Gastroesophageal sphincter (tissue), 4 donors: ENCODE measurements around a stretch of chr10.

DNA sequence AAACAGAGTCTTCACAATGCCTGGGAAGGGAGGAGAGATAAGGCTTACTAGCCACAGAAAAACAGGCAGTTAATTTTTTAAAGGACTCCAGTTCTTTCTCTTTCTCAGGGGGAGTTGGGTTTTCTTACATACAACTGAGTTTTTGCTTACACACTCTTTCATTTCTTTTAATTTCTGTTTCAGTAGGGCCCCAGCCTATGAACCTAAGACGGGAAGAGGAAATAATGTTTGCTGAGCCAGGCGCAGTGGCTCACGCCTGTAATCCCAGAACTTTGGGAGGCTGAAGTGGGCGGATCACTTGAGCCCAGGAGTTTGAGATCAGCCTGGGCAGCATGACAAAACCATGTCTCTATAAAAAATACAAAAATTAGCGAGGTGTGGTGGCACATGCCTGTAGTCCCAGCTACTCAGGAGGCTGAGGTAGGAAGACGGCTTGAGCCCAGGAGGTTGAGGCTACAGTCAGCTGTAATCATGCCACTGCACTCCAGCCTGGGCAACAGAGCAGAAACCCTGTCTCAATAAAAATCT is 23.1 kb downstream of the IFIT3 start:
- PRO-cap: no peak
- RAMPAGE, long total RNA, 4 experiments: no peak in any of the 4 experiments

- PRO-cap: no peak
- RAMPAGE, long total RNA, 4 experiments: no peak in any of the 4 experiments
These were observed 4.5 kb upstream of the IFIT1B start for GRCh38 chr10:89373299-89373794.

GRCh38 chr10:89516084-89516802 is 19.2 kb downstream of the SLC16A12 start:
- PRO-cap: no peak
- RAMPAGE, long total RNA, 4 experiments: no peak in any of the 4 experiments

DNA sequence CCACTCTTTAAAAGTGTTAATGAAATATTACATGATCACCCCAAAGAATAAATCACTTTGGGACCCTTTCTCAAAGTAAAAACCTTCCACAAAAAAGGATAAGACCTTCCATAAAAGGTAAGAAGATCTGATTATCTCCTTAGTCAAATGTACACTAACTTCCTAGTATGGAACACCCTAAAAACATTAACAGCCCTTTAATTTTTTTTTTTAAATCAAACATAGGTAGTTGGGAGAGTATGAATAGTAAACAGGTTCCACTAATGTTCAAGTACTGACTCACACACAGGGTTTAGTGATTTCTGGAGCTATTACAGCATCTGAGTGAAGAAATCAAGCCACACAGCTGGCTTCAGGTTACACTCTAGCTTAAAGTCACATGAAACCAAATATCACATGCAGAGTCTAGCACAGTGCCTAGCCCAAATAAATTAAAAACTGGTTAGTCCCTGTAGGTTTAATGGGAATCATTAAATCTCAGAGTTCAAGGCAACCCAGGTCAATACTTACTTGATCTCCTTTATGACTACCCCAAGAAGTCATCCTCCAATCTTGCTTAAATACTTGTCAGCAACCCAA is 11.6 kb downstream of the PANK1 start:
- PRO-cap: no peak
- RAMPAGE, long total RNA, 4 experiments: no peak in any of the 4 experiments

GRCh38 chr10:89643983-89644874 is 813 bp downstream of the PANK1 start:
- PRO-cap: bidirectional peak, plus-strand start at chr10:89644118, minus-strand start at chr10:89643945; bidirectional peak, plus-strand start at chr10:89644756, minus-strand start at chr10:89644563
- RAMPAGE, long total RNA, 4 experiments: no peak in any of the 4 experiments

- PRO-cap: no peak
- RAMPAGE, long total RNA, 4 experiments: no peak in any of the 4 experiments
These were observed 565 bp upstream of the RPP30 start for GRCh38 chr10:90871249-90871569.

DNA sequence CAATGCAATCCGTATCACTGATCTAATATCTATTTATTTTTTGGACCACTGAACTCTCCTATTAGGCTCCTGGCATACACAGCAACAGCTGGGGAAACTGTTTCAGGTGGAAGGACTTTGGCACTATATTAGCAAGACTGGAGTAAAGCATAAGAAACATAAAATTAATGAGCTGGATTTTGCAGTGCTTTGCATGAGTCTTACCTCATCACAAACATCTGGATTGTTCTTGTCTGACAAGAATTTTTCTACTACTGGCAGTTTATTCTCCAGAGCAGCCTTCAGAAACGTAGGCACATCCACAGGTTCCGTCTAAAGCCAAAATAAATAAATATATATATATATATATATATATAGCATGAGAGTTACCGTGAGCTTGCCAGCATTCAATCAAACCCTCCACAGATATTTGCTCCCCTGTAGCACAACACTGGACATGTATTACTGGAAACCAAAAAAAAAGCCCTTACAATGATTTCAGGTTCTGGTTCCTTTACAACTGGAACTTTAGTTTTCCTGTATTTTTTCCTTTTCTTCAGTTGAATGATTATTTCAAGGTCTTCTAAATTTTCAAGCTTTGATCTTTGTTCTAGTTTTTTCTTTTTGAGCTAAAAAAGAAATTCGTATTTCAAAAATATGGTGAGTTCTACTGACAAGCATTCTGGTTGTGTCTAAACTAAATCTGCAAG is 2.1 kb downstream of the ANKRD1 start:
- PRO-cap: no peak
- RAMPAGE, long total RNA, 4 experiments: no peak in any of the 4 experiments

GRCh38 chr10:90930887-90931927 is 10.3 kb upstream of the ANKRD1 start:
- PRO-cap: no peak
- RAMPAGE, long total RNA, 4 experiments: no peak in any of the 4 experiments

DNA sequence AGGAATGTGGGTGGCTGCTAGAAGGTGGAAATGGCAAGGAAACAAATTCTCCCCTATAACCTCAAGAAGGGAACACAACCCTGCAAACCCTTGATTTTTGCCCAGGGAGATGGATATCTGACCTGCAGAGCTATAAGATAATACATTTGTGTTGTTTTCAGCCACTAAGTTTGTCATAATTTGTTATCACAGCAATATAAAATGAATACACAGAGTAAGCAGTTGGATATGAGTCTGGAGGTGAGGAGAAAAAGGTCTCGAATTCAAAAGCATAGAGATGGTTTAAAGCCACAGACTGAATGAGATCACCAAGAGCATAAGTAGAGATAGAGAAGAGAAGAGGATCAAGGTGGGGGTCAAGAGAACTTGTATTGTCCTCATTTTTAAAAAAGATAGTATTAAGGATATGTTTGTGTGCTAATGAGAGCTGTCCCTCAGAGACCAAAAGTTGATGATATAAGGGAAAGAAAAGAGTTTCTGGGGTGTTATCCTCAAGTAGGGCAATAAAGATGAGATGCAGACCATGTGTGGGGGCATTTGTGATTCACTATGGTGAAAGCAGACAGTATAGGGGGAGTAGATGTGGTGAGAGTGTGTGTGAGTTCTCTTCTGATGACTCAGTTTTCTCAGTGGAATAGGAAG is 25.9 kb upstream of the PCGF5 start:
- PRO-cap: no peak
- RAMPAGE, long total RNA, 4 experiments: no peak in any of the 4 experiments

- PRO-cap: bidirectional peak, plus-strand start at chr10:91590748, minus-strand start at chr10:91590496
- RAMPAGE, long total RNA, 4 experiments: no peak in any of the 4 experiments
These were observed 42.5 kb downstream of the PPP1R3C start for GRCh38 chr10:91590276-91590820.

DNA sequence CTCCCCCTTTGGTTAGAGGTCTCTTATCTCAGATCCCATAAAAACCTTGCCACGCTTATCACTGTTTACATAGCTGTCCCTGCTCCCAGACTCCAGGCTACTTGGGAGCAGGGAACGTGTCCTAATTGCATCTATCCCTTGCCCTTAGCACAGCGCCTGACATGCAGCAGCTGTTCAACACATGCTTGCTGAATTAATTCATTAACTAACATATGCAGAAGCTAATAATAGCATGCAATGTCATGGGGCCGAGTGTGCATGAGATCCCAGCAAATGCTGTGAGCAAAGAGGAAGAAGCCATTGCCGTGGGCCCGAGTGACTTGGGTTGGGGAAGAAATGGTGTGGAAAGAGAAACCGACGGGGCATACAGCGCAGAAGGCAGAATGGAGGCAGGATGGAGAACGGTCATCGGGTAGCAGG is 41.4 kb downstream of the PPP1R3C start:
- PRO-cap: no peak
- RAMPAGE, long total RNA, 4 experiments: no peak in any of the 4 experiments

- PRO-cap: unidirectional peak, plus-strand start at chr10:91598879
- RAMPAGE, long total RNA, 4 experiments: no peak in any of the 4 experiments
These were observed 34.3 kb downstream of the PPP1R3C start for GRCh38 chr10:91598523-91598983.

DNA sequence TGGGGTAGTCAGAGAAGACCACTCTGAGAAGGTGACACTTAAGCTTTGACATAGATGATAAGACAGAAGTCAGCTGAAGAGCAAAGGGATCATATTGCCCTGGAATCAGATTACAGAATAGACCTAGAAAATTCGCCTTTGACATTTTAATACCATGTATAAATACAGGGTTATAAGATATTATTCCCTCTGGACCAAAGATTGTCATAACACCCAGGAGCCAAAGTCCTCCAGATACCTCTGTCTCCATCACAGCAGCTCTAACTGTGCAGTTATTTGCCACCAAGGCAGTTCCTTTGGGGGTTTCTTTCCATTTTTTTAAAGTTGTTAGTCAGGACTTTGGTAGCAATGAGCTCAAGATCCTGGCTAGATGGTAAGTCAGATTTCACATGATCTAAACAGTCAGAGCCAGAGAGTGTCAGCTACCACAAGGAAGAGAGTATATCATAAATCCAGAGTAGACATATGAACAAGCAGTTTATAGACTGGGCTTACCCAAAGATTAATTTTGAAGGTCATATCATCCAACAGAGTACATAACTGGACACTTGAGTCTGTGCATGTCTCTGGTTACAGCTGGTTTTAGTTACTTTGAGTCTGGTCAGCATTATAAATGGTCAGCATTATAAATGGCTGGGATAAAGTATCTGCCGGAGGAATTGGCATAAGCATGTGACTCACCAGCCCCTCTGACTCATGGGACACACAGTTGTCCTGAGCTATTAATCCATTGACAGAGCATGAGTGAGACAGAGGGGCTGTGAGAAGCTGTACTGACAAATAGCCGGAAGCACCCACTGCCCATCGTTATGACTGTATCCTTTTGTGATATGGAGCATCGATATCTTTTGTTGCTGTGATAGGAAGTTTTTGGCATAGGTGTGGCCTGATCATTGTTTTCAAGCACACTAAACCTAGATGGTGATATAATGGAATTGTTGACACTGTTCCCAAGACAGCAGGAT is 19.5 kb downstream of the PPP1R3C start:
- PRO-cap: no peak
- RAMPAGE, long total RNA, 4 experiments: no peak in any of the 4 experiments

GRCh38 chr10:91629739-91630914 is 2.7 kb downstream of the PPP1R3C start:
- PRO-cap: no peak
- RAMPAGE, long total RNA, 4 experiments: no peak in any of the 4 experiments

DNA sequence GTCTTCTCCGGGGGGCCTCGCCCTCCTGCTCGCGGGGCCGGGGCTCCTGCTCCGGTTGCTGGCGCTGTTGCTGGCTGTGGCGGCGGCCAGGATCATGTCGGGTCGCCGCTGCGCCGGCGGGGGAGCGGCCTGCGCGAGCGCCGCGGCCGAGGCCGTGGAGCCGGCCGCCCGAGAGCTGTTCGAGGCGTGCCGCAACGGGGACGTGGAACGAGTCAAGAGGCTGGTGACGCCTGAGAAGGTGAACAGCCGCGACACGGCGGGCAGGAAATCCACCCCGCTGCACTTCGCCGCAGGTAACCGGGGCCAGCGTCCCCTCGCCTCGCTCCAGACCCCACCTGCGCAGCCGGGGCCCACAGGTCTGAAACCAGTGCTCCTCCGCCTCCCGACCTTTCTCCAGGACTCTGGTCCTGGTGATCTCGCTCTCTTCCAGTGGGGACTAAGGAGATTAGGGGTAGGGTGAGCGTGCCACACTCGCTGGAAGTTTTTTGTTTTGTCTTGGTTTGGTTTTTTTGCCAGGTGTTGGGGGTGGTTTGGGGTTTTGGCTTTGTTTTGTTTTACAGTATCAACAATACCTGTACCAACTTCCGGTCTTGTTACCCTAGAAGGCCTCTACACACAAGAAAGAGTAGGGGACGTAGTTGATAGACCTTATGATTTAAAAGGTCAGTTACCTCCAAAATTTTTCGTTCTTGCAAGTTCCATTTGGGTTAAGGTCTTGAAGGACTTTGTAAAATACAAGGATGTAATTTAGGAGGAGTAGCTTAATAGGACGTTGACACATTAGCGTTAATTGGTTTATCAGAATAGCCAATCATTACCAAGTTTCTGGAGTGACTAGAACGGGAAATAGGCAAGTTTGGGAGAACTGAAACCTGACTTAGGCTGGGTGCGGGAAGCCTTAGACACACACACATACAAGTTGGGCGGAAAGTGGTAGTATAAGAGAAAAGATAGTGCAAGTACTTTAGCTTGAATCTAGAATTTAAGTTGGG is 667 bp downstream of the TNKS2 start:
- PRO-cap: bidirectional peak, plus-strand start at position 233 of the sequence, minus-strand start at position 213 of the sequence; unidirectional peak, minus-strand start at position 438 of the sequence; bidirectional peak, plus-strand start at position 875 of the sequence, minus-strand start at position 717 of the sequence
- RAMPAGE, long total RNA, 4 experiments: no peak in any of the 4 experiments

GRCh38 chr10:91931791-91932382 is 8.3 kb downstream of the BTAF1 start:
- PRO-cap: no peak
- RAMPAGE, long total RNA, 4 experiments: no peak in any of the 4 experiments

- PRO-cap: no peak
- RAMPAGE, long total RNA, 4 experiments: no peak in any of the 4 experiments
These were observed 35.4 kb downstream of the BTAF1 start for GRCh38 chr10:91958815-91959493.

DNA sequence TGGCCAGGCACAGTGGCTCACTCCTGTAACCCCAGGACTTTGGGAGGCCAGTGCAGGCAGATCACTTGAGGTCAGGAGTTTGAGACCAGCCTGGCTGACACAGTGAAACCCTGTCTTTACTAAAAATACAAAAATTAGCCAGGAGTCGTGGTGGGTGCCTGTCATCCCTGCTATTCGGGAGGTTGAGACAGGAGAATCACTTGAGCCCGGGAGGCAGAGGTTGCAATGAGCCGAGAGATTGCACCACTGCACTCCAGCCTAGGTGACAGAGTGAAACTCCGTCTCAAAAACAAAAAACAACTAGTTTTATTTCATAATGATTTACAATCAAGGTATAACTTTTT is 51.0 kb downstream of the BTAF1 start:
- PRO-cap: no peak
- RAMPAGE, long total RNA, 4 experiments: no peak in any of the 4 experiments

DNA sequence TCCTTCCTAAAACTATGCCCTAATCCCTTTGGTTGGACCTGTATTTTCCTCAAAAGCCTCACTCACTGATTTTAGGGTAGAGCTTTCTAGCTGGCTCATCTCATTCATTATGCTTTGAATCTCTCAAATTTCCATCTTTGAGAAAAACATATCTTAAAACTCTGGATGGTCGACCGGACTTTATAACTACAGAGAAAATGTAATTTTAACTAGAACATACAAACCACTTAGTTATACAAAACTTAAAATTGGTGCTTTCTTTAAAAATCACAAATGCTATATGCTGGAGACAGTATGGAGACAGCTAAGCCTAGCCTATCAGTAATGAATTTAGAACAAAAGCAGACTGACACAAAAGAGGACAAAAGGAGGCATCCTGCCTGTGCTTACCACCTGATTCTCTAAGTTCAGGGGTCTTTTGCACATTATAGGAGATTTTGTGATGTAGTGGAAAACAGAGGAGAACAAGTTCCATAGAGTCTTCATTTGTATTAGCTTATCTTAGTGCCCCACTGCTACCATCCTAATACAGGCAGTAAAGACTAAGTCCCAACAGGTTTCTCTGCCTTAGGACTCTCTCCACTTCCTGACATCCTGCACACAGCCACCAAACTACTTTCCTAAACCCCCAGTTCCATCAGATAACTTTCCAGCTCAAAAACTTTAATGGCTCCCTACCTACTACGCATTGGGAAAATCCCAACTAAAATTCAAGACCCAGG is 1.8 kb downstream of the IDE start:
- PRO-cap: no peak
- RAMPAGE, long total RNA, 4 experiments: no peak in any of the 4 experiments

DNA sequence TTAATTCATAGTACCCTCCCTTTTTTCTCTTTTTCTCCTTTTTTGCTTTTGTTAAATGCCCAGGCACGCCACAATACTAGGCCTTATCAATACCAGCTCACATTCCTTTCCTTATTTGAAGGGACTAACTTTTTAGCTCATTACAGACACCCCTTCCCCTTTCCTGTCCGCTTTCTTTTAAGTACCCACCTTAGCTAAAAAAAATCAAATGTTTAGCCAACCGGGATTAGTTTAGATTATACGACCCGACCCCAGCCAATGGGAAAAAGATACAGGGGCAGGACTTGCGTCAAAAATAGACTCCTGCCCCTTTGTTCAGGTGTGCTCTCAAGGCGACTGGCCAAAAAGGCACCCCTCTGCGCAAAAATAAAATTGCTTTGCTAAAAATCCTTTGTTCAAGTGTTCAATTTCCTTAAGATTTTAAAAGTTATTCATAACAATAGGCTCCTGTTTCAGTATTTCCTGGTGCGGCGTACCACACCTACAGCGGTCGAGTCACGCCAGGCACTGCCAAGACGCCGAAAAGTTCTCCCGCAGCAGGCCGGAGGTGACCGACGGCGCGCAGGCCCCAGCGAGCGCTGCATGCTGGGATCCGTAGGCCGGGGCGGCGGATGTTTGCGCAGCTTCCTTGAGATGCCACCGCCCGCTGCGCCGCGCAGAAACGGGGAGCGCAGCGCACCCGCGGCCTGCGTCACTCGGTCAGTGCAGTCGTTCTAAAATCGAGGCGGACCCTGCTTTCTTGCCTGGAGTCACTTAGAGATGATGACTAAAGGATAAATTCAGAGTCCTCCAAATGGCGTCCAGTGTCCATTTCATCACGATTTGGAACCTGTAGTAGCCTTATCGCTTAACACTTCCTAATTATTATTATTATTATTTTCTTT is 1.6 kb upstream of the KIF11 start:
- PRO-cap: bidirectional peak, plus-strand start at position 694 of the sequence, minus-strand start at position 509 of the sequence
- RAMPAGE, long total RNA, 4 experiments: start-site peak on the plus strand in 1 of 4 experiments, centred at position 617 of the sequence, 6 reads per replicate